Left common carotid artery plus branches (tissue), 1 donor: ENCODE measurements around a stretch of chr1.

GRCh38 chr1:90706452-90706775, 10.7 kb downstream of the BARHL2 start:
- PRO-cap: no peak

DNA sequence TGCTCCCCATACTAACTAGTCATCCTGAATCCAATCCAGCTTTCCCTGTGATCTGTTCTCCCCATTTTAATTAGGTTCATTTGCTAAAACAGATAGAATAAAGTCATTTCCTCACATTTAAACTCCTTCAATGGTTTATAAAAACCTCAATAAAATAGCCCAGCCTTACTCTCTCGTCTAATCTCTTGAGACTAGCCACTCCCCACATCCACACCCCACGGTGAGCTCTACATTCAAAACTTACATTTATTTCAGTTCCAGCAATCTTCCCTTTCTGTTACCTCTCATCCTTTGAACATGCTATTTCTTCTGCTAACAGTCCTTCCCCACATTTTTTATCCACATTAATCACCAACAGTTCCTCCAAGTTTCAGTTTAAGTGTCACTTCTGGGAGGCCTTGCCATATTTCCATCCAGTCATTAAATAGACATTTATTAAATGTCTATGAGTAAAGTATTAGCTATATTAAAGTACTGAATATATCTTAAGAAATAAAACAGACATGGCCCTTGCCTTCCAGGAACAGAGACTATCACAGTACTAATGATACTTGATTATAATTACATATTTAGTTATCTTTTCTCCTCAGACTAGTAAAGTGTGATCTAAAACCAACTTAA, 47.0 kb downstream of the ZNF644 start:
- PRO-cap: no peak

GRCh38 chr1:91019901-91020376, 1.9 kb downstream of the ZNF644 start:
- PRO-cap: no peak

- PRO-cap: unidirectional peak, plus-strand start at chr1:91021576; bidirectional peak, plus-strand start at chr1:91021909, minus-strand start at chr1:91021798
Observed at GRCh38 chr1:91020940-91021849, 640 bp downstream of the ZNF644 start.

DNA sequence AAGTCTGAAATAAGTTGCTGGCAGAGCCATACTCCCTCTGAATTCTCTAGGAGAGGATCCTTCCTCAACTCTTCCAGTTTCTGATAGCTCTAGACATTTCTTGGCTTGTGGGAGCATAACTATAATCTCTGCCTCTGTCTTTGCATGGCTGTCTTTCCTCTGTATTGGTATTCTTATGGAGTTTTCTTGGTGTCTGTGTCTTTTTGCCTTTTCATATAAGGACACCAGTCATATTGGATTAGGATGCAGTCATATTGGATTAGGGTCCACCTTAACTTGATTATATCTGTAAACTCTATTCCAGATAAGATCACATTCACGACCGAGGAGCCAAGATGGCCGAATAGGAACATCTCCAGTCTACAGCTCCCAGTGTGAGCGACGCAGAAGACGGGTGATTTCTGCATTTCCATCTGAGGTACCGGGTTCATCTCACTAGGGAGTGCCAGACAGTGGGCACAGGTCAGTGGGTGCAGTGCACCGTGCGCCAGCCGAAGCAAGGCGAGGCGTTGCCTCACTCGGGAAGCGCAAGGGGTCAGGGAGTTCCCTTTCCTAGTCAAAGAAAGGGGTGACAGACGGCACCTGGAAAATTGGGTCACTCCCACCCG, 118.2 kb downstream of the HFM1 start:
- PRO-cap: no peak

GRCh38 chr1:91386986-91387592, 17.5 kb downstream of the HFM1 start:
- PRO-cap: unidirectional peak, minus-strand start at chr1:91387343; unidirectional peak, minus-strand start at chr1:91387386

DNA sequence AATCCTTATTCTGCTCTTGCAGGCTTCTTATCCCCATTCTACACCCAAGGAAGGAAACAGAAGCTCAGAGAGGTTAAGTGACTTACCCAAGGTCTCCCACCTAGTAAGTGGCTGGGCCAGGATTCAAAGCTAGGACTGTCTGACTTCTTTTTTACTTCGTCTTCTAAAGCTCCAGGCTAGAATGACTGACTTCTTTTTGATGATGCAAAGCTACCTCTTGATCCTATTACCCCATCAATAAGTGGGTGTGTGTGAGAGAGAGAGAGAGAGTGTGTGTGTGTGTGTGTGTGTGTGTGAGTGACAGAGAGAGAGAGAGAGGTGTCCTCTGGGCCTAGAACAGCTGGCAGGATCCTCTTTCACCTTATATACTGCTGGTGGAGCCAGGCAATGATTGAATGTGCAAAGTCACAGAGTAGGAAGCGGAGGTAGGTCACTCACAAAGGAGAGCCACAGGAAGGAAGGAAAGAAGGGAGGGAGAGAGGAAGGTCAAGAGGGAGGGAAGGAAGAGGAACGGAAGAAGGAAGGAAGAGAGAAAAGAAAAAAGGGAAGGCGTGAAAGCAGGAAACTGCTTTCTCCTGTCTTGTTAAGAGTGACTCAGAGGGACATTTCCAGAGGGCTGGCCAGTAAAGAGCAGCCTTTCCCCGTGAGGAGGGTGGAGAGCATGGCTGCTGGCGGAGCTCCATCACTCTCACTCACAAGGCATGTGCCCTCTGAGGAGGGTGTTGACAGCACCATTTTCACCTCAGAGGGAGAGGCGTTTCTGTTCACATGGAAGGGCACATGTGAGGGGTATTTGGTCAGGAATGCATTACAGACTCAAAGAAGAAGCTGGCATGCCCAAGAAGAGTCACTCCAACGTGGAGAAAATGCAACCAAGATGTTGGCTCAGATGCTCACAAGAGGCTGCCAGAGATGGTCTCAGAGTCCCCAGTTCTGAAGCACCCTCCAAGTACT, 69.0 kb downstream of the CDC7 start:
- PRO-cap: no peak

DNA sequence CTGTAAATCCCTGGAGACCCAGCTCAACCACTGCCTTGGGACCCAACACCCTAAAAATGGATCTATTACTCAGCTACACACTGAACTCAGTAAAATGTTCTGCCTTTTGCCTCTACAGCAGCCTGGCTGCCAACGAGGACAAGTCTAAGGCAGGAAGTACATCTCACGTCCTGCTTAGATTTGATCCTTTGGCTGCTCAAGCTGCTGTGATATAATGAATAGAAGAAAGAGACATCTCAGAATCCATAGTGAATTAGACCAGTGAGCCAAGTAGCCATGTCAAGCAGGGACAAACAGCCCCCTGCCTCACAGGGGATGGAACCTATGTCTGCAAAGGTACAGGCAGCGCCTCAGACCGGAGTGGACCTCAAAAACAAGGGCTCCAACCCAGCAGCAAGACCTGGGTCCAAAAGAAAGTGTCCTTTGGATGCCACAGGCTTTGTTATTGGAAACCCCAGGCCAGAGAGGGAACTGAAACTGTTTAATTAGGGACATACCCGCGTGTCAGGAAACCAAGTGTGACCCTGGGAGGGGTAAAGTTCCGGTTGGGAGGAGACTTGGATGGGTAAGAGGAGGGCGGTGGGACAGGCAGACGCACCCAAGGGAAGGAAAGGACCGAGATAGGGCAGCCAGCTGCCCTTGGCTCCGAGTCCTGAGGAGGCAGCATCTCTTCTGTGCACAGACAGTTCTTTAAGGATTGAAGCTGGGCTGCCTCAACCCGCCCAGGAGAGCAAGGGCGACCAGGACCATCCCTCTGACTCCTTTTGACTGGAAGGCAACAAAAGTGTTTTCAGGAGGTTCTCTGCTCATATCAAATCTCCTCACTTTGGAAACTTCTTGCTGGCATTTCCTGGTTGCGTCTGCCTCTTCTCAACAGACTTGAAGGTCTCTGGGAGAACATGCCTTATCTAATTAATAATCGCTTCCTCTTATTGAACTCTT, 71.3 kb downstream of the CDC7 start:
- PRO-cap: no peak

- PRO-cap: no peak
Observed at GRCh38 chr1:92485612-92485784, 1.2 kb downstream of the GFI1 start.

DNA sequence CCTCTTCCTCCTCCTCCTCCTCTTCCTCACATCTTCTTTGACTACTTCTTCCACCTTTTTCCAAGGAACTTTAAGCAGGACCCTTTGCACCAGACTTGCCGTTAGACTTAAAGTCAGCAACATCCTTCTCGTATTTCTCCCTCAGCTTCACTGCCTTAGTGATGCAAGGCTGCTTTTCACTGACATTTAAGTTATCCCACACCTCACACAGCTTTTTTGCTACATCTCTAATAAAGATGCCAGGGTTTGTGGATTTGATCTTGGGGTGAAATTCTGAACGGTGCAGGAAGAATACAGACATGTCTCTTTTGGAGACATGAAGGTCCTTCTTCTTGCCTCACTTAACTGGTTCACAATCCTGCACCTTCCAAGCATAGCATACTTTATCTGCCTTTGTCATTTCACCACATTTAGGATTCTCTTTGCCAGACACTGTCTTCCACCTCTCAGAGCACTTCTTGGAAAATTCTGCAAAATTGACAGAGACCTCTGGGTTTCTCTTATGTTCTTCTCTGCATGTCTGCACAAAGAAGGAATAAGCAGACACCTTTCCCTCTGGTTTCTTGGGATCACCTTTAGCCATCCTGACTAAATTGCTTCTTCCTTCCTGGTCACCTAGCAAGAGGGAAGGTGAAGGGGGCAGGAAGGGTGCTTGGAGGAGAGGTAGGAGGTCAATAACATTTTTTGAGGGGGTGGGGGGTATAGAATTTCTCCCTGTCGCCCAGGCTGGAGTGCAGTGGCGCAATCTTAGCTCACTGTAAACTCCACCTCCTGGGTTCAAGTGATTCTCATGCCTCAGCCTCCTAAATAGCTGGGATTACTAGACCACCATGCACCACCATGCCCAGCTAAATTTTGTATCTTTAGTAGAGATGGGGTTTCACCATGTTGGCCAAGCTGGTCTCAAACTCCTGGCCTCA, 137.6 kb downstream of the EVI5 start:
- PRO-cap: no peak

DNA sequence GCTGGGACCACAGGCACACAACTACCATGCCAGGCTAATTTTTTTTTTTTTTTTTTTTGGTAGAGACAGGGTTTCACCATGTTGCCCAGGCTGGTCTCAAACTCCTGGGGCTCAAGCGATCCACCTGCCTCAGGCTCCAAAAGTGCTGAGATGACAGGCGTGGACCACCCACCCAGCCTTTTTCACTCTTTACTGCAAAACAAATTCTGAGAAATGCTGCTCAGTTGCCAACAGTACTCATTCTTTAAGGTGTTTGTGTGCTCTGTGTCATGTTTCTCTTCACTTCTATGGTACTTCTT, 39.9 kb downstream of the EVI5 start:
- PRO-cap: no peak

DNA sequence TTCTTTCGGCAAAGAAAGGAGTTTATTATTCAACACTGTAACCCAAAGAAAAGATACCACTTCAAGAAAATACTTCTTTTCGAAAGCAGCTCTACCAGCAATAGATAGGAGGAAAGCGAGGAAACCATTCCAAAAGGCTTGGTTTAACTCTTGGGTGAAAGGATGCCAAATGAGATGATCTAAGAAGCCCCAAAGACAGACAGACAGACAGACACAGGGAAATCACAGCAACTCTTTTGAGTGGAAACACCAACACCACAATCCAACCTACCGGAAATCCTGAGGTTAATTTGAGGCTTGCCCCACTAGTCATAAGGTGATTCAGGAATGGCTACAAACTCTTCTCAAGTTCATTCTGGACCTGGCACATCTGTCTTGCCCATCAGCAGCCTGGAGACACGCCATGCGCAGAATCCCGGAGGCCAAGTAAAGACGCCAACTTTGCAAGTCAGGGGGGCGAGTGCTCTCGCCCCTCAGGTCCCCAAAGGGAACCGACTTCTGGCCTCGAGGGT, 869 bp downstream of the EVI5 start:
- PRO-cap: no peak

- PRO-cap: no peak
Observed at GRCh38 chr1:92964823-92965427, 3.7 kb upstream of the DIPK1A start.

DNA sequence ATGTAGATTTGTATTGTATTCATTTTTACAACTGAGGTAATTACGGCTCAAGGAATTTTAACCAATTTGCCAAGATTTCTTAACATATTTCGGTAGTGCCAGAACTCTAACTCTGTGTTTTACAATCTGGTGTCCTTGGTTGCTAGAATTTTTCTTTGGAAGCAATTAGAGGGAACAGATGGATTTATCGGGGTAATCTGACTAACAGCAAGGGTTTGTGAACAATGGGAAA, 1.1 kb downstream of the MTF2 start:
- PRO-cap: no peak

DNA sequence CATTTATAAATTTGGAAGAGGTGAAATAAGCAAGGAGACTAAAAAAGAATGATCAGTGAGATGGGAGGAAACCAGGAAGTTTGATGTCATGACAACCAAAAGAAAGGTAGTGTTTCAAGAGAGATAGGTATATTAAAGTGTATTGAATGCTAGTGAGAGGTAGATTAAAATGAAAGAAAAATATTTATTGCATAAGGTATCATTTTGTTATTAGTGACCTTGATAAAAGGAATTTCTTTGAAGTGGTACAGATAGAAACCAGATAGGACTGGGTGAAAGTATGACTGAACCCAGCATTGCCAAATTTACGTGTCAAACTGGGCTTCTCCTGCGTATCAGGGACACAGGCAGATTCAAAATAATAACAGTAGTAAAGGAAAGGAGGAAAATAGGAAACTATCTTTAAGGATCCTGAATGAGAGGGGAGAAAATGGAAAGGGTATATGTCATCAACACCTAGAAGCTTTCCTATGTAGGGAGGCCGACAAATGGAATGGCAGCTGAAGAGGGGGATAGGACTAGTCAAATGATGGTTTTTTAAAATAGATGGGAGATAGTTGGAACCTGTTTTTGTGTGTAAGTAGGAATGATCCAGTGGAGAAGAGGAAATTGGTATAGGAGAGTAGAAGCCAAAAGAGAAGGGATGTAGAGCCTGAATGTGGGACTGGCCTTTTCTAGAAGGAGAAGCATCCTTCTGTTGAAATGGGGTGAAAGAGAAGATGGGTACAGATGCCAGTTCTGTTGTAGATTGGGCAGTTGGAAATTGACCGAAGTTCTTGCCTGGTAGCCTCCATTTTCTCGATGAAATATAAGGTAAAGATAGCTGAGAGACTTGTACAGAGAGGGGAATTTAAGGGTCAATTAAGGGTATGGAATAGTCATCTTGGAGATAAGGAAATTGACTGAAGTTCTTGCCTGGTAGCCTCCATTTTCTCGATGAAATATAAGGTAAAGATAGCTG, 48.8 kb downstream of the TMED5 start:
- PRO-cap: no peak

DNA sequence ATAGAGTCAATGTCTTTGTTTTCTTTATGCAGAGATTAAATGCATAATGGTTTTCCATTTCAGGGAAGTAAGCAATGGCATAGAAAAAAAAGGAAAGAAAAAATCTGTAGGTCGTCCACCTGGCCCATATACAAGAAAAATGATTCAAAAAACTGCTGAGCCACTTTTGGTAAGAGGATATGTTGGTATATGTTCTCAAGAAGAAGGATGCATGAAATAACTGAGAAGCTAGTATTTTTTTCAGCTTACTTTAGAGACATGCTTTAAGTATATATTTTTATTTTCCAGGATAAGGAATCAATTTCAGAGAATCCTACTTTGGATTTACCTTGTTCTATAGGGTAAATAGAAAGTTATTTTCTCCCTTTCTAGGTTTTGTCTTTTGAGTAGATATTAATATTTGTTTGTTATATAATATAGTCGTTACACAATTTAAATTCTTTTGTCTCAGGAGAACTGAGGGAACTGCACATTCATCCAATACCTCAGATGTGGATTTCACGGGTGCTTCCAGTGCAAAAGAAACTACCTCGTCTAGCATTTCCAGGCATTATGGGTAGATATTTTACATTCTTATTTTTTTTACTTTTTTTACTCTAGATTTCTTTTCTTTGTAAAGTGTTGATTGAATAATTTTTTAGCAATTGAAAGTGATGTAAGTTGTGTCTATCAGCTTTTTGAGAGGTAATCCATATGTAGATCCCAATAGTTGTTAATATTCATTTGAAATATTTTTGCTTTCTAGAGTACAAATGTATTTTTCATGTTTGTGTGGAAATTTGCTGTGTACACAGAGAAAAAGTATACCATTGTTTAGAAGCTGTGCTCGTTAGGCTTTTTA, 46.4 kb downstream of the TMED5 start:
- PRO-cap: no peak

GRCh38 chr1:93146176-93147475, 33.6 kb downstream of the TMED5 start:
- PRO-cap: no peak

- PRO-cap: no peak
Observed at GRCh38 chr1:93340667-93341813, 4.7 kb upstream of the DR1 start.

GRCh38 chr1:93614748-93615636, 66.6 kb downstream of the BCAR3 start:
- PRO-cap: no peak

DNA sequence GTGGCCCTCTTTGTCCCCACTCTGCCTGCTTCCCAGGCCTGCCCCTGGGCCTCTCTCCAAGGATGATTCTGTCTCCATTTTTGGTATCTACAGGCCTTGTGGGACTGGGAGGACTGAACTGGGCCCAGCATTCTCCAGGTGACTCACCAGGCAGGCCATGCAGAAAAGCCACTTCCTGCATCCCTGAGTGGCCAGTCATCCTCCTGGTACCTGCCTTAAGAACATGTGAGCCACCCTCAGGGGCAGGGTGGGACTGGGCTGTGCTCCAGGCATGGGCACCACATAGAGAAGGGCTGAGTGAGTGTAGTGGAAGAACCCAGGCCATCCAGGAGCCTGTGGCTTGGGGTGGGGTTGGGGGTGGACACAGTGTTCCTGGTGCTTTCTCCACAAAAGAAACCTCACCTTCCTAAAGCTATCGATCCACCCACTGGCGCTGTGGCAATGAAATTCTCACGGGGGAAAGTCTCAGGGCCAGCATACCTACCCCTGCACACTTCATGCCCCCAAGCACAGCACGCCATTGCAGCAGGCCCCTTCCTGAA, 20.1 kb upstream of the BCAR3 start:
- PRO-cap: no peak